Kidney (tissue), 2 donors: ENCODE data around the genes TMEM161A and MEF2B.

DNA sequence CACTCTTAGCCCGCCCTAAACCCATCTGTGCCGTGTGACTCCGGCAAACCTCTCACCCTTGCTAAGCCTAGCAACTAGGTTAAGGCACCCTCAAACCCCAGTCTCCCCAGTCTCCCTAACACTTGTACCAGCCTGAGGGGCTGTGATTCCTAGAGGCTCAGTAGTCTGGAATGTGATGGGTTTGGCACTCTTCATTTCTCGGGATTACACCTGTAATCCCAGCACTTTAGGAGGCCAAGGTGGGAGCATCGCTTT, 1.0 kb downstream of the GDF15 start:
- PRO-cap = no peak
- RRBS = no CpG with 5 or more reads among the region's 5 CpGs

GRCh38 chr19:18390026-18391060, 4.4 kb downstream of the GDF15 start:
- PRO-cap = no peak
- RRBS = no CpG with 5 or more reads among the region's 6 CpGs

GRCh38 chr19:18414769-18416038, 4.0 kb upstream of the SSBP4 start:
- PRO-cap = unidirectional peak, minus-strand start at chr19:18415245; bidirectional peak, plus-strand start at chr19:18415635, minus-strand start at chr19:18415580
- RRBS = 23% methylated on average over 3 of the region's 35 CpGs

- PRO-cap = bidirectional peak, plus-strand start at chr19:18418778, minus-strand start at chr19:18418689
- RRBS = no CpG with 5 or more reads among the region's 31 CpGs
Measured at GRCh38 chr19:18418465-18419101, 615 bp upstream of the SSBP4 start.

- PRO-cap = no peak
- RRBS = no CpG with 5 or more reads among the region's 44 CpGs
Measured at GRCh38 chr19:18443795-18445056, 6.3 kb upstream of the ISYNA1 start.

DNA sequence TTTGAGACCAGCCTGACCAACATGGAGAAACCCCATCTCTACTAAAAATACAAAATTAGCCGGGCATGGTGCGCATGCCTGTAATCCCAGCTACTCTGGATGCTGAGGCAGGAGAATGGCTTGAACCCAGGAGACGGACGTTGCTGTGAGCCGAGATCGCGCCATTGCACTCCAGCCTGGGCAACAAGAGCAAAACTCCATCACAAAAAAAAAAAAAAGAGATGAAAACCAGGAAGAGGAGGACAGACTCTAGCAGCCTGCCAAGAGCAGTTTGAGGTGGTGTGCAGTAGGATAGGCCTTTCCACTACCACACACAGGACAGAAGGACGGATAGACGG, 17.9 kb upstream of the ISYNA1 start:
- PRO-cap = no peak
- RRBS = no CpG with 5 or more reads among the region's 9 CpGs

- PRO-cap = no peak
- RRBS = 10% methylated on average over 2 of the region's 17 CpGs
Measured at GRCh38 chr19:18479784-18480733, 41.8 kb downstream of the ELL start.

DNA sequence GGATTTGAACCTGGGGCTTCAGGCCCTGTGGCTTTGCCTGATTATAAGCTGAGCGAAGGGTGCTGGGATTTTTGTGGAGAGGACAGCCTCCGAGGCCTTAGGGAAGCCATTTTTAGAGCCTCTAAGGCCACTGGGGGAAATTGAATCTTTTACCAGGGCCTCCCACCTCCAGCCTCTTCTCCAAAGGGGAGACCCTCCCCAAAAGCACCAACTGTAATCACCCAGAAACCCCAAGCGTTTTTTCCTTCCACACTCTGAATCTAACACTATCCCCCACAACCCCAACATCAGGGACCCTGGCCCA, 1.1 kb downstream of the FKBP8 start:
- PRO-cap = no peak
- RRBS = no CpG with 5 or more reads among the region's 3 CpGs

GRCh38 chr19:18650424-18651183, 13.8 kb downstream of the KLHL26 start:
- PRO-cap = no peak
- RRBS = no CpG with 5 or more reads among the region's 39 CpGs

GRCh38 chr19:18660042-18661012, 23.2 kb upstream of the CRTC1 start:
- PRO-cap = no peak
- RRBS = 29% methylated on average over 20 of the region's 38 CpGs

- PRO-cap = no peak
- RRBS = 77% methylated on average over 8 of the region's 32 CpGs
Measured at GRCh38 chr19:18855742-18856816, 24.3 kb downstream of the UPF1 start.

DNA sequence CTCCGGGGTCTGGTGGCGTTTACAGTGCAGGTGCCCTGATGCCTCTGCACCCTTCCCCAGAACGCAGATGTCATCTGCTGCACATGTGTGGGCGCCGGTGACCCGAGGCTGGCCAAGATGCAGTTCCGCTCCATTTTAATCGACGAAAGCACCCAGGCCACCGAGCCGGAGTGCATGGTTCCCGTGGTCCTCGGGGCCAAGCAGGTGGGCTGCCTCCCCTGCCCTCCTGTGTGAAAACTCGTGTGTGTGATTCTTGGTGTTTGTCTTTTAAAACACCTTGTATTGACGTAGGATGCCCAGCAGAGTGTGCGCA, 25.0 kb downstream of the UPF1 start:
- PRO-cap = no peak
- RRBS = 89% methylated on average over 11 of the region's 16 CpGs

- PRO-cap = no peak
- RRBS = no CpG with 5 or more reads among the region's 3 CpGs
Measured at GRCh38 chr19:18858784-18858983, 26.9 kb downstream of the UPF1 start.

GRCh38 chr19:18903846-18904666, 8.1 kb upstream of the CERS1 start:
- PRO-cap = no peak
- RRBS = no CpG with 5 or more reads among the region's 29 CpGs

DNA sequence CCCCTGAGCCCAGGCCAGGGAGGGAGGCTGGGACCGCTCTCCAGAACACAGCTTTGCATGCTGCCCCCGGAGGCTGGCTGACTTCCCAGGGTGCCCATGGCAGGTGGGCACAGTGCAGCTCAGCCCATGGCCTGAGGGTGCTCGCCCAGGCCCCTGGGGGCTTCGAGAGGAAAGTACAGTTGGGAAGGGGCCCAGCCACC, 5.7 kb downstream of the COPE start:
- PRO-cap = no peak
- RRBS = no CpG with 5 or more reads among the region's 4 CpGs

DNA sequence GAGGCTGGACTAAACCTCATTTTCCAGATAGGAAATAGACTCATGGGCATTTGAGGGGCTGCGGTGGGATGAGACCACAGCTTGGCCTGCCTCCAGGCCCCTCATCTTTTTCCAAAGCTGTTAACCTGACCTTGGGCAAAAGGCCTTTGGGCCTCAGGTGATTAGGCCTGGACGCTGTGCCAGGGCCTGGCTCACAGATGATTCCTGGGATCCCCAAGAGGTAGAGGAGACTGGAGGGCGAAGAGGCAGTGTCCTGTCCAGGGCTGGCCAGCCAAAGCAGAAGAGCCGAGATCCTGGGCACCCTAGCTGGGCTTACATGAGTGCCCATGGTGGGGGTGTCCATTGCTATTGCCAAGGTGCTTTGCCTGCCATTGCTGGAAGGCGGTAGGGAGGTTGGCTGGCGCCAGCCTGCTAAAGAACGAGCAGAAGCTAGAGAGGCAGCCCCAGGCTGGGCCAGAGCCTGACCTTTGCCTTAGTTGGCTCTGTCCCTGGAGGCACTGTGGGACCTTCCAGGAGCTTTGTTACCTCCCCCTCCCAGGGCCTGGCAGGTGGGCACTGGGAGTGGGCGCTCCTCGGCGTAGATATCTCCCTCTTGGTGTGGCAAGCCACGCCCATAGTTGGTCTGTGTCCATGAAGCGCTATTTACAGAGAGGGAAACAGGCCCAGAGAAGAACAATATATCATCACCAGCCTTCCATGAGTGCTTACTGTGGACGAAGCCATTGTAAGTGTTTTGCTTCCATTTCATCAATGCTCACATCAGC, 2.4 kb upstream of the SLC25A42 start:
- PRO-cap = no peak
- RRBS = no CpG with 5 or more reads among the region's 13 CpGs

DNA sequence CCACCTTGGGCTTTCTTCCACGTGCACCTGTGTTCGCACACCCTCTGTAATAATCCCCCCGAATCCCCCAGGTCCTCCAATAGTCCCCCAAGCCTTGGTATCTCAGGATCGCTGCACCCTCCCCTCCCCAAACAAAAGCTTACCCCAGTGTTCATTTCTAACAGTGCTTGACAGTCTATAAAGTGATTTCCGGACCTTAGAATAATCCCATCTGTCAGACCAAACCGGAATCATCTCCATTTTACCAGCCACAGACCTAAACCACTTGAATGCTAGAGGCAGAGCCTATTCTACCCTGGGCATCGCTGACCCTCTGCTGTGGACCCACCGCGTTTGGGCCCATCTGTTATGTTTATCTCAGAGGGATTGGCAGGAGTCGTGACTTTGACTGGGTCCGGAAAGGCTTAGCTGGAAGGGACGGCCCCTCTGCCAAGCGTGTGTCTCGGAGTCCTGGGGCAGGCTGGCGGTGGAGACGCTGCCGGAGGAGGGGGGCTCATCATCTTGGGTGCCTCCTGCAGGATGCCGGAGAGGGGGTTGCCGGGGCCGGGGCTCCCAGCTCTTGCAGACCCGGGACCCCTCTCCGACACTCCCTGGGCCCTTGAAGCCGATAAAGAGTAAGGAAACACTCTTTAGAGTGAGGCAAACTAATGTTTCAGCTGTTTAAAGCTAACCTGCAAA, 1.1 kb downstream of the SLC25A42 start:
- PRO-cap = no peak
- RRBS = 2% methylated on average over 5 of the region's 23 CpGs

DNA sequence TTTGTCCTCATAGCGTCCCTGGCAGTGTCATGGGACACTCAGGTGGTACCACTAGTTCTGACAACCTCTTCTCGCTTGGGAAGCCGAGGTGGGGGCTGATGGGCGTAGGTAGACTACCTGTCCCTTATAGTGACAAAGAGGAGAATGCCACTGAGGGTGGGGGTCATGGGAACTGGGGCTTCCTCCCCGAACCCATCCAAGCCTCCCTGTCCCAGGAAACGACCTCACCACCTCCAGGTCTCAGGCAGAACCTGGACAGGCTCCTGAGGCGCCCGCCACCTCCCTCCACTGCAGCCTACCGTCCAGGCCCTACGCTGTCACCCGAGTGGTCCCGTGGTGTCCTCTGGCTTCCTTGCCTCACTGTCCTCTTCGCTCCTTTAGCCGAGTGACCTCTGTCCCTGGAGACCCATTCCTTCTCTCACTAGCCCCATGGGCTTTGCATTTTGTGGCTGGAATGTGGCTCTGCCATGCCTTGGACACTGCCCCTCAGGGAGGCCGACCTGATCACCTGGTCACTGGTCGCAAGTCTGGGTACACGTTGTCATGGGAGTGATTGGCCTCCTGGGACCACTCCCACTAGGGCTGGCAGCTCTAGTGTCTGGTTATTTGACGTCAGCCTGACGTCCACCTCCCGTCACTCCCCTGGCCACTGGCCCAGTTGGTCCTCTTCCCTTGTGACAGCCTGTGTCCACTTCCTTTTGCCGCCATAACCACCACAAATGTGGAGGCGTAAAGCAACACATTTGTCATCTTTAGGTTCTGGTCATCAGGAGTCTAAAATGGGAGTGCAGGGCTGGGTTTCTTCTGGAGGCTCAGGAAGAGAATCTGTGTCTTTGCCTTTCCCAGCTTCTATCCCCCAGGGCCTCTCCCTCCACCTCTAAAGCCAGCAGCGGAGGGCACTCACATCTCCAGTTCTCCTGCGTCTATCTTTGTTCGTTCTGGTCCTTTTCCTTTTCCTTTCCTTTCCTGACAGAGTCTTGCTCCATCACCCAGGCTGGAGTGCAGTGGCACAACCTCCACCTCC, 17.9 kb downstream of the SLC25A42 start:
- PRO-cap = no peak
- RRBS = no CpG with 5 or more reads among the region's 25 CpGs

DNA sequence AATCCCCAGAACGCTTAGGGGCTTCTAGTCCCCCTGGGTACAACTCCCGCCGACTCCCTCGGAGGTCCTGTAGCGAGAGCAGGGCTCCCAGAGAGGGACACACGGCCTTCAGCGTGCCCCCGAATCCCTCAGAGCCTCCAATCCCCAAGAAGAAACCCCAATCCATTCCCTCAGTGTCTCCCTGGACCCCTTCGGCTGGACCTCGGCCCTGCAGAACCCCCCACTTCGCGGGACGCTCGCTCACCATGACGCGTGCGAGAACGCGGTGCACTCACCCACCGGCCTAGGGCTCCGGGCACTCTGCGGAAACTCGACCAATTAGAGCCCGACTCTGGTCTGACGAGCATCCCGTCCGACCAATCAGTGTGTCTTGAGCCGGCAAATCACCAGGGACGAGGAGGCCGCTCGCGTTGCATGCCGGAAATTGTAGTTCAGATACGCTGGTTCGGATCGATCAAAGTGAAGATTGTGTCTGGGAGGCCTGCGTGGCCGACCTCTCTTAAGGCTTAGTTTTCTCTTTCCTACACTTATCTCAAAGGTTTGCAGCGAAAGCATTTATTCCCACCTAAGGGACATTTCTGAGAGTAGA, at the start of gene TMEM161A:
TMEM161A (minus strand) TSS at position 297 of the 589 bp plus-strand sequence.
- PRO-cap = unidirectional peak, minus-strand start at position 232 of the sequence
- RRBS = under 1% methylated on average over 12 of the region's 39 CpGs

GRCh38 chr19:19169996-19170570, at the start of gene MEF2B:
MEF2B (minus strand) TSS chr19:19170263.
- PRO-cap = bidirectional peak, plus-strand start at chr19:19170425, minus-strand start at chr19:19170263
- RRBS = 2% methylated on average over 8 of the region's 40 CpGs